ENCODE data around the gene PLG.

DNA sequence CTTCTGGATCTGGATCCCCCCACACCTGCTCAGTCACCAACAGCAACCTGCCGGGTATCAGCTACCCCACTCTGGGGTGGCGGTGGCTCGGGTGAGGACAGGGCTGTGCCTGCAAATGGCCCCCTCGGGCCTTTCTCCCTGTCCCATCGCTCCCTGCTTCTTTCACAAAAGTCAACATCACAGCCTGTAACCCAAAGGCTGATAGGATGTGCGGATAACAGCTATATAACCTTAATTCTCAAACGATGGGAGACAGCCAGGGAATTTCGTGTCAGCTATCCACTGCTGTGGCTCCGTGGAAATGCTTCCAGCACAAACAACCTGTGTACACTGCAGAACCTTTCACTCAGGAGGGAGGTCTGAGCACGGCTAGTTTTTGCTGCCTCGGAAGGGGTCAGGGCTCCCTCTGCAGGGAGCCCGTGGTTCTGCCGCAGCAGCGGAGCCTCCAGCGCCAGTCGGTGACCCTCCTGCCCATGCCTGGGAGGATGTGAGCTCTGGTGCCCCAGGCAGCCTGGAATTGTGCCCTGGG is 59.2 kb upstream of the TAGAP start:
- PRO-cap, result no peak
- RRBS, result no CpG with 5 or more reads among the region's 16 CpGs

GRCh38 chr6:159104839-159105550 is 60.2 kb upstream of the TAGAP start:
- PRO-cap, result no peak
- RRBS, result no CpG with 5 or more reads among the region's 9 CpGs

GRCh38 chr6:159125772-159126419 is 43.3 kb upstream of the FNDC1 start:
- PRO-cap, result no peak
- RRBS, result no CpG with 5 or more reads among the region's 5 CpGs

GRCh38 chr6:159126508-159127022 is 42.6 kb upstream of the FNDC1 start:
- PRO-cap, result no peak
- RRBS, result no CpG with 5 or more reads among the region's 5 CpGs

DNA sequence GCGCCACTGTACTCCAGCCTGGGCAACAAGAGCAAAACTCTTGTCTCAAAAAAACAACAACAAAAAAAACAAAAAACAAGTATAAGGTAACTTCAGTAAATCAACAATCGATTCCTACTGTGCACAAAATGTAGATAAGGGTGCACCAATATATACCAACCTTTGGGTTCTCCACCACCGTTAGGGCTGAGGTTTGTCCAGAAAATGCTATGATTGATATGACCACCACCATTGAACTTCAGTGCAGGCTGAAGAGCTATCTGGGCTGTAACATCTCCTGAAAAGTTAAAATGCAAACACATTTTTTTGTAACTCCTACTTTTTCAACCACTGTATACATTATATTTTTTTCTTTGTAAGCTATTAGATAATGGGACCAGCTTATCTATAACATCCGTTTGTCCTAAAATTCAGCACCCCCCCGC is 5.1 kb downstream of the SOD2 start:
- PRO-cap, result no peak
- RRBS, result no CpG with 5 or more reads among the region's 5 CpGs

DNA sequence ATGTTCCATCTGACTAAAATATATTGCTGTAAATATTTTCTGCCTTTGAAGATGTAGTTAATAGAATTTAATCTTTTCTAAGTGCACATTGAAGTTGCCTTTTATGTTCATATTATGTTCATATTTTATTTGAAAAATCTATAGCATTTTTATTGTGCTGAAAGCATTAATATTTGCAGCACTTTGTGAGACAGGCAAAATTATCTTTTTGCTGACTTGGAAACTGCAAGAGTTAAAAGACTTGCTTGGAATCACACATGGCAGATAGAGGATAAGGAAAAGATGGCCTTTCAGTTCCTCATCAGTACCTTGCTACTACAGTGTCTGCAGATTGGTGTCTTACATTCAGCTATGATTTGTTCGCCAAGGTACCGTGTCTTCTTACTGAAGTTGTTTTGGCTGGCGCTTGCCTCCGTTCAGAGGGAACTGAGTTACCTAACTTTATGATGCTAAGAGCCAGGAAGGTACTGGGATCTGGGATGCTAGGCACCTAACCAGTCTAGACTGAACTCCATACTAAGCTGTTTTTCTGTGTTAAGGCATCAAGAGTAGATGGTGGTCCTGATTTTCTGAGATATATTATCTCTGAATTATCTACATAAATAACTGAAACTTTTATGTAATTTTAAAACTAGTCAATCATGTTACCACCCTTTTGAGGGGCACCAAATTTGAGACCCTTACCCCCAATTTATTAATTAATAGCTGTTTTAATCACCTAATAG is 2.3 kb downstream of the WTAP start:
- PRO-cap, result no peak
- RRBS, result no CpG with 5 or more reads among the region's 4 CpGs

DNA sequence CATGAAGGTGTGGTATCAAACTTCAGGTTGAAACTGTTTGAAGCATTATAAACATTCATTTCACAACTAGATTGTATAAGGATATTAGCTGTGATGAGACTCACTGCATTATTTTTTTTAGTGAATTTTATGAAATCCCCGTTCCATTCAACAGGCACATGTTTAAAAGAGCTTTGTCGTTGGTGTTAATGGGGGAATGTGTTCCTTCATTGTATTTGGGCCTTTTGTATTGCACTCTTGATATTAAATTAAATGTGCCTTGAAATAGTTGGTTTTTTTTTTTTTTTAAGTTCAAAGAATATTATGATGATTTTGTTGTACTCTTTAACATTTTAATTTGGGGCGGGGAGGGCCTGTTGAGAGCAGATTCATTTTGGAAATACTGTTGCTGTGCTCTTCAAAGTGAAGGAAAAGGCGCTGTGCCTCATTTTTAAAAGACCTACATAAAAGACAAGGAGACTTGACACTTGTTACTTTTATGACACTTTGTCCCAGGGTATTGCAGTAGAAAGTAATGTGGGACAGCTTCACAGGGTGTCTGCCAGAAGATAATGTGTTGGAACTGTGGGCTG is 12.6 kb upstream of the ACAT2 start:
- PRO-cap, result no peak
- RRBS, result no CpG with 5 or more reads among the region's 4 CpGs

DNA sequence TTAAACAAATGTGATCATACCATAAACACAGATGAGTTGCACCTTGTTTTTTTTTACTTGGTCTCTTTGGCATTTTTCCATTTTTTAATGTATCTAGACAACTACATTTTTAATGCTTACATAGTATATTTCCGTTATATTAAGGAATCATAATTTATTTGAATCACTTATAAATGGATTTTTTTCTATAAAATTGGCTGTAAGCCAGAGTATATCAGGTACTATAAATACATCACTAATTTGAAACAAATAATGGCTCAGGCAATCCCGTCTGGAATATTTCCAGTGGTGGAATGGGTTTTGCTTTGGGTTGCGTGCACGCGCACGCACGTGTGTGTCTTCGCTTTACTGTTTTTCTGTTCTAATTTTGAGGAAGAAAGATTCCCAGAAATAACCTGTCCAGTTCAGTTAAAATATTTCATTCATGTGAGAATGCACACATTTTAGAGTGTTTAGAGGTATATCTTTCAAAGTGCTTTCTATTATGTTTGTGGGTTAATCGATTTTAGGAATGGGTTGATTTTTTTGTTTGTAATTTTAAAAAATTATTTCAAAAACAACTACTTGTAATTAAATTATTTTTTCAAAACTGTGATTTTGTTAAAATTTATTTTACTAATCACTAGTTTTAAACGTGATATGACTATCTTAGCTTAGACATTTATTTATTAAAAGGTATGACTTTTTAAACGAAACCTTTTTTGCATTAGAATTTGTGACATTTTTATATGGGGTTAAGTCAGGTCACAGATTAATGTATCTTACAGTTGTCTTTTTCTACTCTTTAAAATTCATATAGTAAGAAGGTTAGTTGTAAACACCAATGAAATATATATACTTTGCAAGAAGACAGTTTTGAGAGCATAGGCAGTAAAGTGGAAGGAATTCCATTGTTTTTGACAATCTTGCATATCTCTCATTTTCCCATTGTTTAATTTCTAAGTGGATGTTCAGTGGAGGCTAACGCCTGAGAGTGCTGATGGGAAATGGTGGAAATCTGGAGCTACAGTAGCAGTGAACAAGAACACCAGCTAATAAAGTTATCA is 10.9 kb upstream of the ACAT2 start:
- PRO-cap, result no peak
- RRBS, result no CpG with 5 or more reads among the region's 12 CpGs

GRCh38 chr6:159942770-159943775 is 25.8 kb upstream of the IGF2R start:
- PRO-cap, result no peak
- RRBS, result no CpG with 5 or more reads among the region's 9 CpGs

DNA sequence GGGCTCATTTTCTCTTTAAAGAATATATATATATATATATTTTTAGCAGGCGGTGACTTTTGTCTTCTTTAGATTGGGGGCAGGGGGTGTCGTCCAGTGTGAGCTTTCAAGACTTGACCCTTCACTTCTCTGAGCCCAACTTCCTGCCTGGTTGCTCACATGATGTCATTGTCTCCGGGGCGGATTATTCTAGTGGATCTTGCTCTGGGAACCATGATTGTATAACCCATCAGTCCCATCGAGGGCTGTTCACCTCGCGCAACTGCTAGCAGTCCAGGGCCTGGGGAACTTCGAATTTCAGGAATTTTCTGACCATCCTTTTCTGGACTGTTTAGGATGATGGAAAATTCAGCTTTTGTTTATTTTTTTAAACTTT is 1.0 kb downstream of the IGF2R start:
- PRO-cap, result bidirectional peak, plus-strand start at position 241 of the sequence, minus-strand start at position 131 of the sequence
- RRBS, result no CpG with 5 or more reads among the region's 8 CpGs

GRCh38 chr6:160027086-160027520 is 58.2 kb downstream of the IGF2R start:
- PRO-cap, result no peak
- RRBS, result 97% methylated on average over 4 of the region's 11 CpGs

DNA sequence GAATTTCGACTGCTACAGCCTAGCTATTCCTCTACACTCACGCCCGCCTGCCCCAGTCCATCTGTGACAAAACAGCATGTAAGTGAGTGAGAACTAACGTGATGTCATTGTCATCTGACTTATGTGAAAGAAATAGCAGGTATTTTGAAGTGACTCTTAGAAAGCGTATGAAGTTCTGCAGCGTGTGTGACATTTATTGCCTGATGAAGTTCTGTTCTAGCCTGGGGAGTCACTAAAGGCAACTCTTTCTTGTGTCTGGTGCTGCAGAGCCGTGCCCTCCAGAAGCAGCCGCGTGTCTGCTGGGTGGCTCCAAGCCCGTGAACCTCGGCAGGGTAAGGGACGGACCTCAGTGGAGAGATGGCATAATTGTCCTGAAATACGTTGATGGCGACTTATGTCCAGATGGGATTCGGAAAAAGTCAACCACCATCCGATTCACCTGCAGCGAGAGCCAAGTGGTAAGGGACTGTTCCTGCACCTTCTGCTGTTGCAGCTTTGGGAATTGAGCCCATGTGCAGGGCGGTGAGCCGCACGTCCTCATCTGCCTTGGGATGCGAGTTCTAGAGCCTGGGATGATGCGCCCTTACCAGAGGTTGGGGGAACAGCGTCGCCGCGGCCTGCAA is 51.9 kb upstream of the SLC22A1 start:
- PRO-cap, result no peak
- RRBS, result no CpG with 5 or more reads among the region's 26 CpGs

DNA sequence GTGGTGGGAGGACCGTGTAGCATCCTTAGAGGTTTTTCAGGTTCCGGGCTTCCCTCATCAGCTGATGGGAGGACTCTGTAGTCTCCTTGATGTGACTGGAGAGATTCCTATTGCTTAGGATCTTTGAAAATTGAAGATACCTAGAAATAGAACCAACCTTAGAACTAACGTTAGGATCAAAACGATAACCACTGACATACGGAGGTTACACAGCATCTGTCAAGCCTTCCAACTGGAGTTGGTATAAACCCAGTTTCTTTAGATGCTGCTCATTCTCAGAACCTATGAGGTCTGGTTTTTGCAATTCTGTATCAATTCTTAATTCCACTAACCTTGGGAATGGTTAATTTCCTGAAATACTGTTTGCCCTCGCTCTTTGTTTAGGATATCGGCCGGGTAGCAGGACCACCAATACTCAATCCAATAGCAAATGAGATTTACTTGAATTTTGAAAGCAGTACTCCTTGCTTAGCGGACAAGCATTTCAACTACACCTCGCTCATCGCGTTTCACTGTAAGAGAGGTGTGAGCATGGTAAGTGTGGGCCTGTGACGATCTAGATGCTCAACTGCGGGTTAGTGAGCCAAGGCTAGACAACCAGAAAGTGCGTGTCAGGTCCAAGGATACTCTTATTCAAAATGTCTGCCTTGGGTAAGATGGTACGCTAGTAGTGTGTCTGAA is 46.0 kb upstream of the SLC22A1 start:
- PRO-cap, result no peak
- RRBS, result 95% methylated on average over 2 of the region's 16 CpGs

DNA sequence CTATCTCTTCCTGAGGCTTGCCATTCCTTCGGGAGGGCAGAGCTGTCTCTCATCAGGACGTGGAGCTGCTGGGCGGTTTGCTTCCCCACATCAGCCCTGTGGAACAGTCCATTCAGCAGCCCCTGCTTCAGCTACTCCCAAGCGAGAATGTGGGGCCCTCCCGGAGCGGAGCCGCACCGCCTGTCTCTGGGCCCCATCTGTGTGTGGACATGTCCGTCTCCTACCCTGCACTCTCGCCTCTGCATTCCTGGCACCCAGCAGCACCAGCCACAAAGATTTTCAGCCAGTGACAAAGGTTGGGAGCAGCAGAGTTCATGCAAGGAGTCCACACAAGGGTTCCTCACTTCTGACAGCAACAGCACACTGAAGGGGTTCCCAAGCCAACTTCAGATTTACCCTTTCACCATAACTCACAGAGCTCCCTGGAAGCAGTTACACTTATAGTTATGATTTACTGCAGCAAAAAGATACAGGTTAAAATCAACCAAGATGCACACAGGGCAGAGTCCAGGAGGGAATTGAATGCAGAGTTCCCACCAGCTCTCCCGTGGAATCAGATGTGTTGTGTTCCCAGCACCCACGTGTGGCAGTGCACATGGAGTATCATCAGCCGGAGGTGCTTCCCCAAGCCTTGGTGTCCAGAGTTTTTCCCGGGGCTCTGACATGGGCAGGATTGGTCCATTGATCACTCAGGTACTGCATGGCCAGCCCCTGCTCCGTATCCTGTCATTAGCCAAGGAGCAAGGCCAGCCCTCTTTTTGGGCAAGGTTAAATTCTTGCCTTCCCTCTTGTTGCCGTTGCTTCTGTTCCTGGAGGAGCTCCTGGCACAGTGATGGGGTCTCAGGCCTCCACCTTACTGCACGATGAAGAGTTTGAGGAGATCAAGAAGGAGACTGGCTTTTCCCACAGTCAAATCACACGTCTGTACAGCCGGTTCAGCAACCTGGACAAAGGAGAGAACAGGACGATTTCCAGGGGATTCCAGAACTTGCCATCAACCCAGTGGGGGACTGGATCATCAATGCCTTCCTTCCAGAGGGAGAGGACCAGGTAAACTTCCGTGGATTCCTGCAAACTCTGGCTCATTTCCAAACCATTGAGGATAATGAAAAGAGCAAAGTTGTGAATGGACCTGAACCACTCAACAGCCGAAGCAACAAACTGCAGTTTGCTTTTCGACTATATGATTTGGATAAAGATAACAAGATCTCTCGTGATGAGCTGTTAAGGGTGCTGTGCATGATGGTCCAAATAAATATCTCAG is 28.6 kb upstream of the SLC22A1 start:
- PRO-cap, result no peak
- RRBS, result no CpG with 5 or more reads among the region's 24 CpGs

GRCh38 chr6:160102434-160102746 is 19.2 kb upstream of the SLC22A1 start:
- PRO-cap, result no peak
- RRBS, result no CpG with 5 or more reads among the region's 14 CpGs

DNA sequence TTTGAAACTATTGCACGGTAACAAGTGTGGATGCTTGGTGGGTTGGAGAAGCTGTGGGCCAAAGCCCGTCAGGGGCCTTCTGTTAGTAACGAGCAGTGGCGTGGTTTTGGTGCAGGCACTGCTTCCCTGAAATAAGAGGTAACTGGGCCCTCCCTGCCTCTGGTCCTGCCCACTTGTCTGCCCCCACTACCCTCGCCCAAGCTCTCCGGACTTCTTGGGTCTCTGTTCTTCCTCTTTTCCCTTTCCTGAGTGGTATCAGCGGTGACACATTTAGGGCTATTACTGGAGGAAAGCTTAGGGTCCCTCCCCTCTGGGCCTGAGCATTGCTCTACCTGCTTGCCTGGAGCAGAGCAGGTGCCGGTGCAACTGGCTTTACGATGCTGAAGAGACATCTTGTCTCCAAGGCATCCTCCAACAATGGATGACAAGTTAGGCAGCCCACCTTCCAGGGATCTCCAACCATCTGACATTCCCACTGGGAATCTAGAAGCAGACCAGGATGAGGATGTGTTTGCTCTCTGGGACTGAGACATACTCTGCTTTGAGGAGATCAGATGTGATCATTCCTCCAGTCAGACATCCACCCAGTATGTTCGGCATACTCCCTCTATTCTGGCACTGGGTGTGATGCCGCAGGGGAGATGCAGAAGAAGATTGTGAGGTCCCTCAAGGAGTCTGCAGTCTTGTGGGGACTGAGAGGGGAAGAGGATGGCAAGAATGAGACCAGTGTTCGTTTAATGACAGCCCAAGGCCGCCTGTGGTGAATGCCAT is 1.7 kb downstream of the SLC22A1 start:
- PRO-cap, result no peak
- RRBS, result no CpG with 5 or more reads among the region's 13 CpGs

DNA sequence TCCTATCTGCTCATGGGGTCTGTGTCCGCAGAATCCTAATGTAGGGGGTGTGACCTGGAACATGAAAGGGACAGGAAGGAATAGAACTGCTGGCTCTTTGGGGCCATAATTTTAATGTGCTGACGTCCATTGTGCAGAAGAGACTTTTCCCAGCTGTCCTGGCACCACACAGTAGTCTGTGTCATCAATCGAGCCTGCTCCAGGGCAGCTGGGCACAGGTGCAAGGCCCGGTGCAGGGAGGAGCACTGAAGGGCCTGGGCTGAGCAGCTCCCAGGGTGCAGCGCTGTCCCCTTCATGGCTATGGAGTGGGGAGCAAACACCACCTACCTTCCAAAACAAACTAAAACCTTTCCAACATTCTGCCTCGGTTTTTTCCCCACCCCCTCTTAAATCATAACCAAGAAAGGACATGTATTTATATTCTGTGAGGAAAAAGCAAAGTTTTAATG is 8.2 kb downstream of the SLC22A3 start:
- PRO-cap, result no peak
- RRBS, result no CpG with 5 or more reads among the region's 6 CpGs

DNA sequence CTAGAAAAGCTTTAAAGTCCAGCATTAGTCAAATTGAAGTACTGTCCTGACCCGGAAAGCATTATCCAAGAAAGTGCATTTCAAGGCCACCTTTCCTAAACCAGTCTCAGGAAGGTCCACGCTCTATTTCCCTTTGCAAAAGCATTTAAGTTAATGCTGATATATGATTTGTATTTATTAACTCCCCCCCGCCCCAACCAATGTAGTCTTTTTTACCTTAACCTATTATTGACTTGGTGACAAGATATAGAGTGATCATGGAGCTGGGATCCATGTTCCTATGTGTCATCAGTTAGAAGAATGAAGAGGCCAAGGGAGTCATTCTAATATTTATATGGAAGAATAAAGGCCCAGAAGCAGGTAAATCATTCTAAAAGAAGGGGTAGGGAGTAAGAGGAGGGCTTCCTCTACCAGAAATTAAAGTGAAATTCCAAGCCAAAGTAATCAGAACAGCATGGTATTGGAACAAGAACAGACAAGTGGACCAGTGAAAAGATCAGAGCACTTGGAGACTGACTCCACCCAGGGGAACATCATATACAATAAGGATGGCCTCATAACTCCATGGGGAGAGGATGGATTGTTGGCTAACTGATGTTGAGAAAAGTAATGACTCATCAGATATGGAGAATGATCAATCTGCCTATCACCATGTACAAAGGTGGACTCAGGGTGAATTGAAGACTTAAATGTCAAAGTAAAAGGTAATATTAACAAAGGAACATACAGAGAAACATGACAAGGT is 12.6 kb downstream of the SLC22A3 start:
- PRO-cap, result no peak
- RRBS, result no CpG with 5 or more reads among the region's 3 CpGs

DNA sequence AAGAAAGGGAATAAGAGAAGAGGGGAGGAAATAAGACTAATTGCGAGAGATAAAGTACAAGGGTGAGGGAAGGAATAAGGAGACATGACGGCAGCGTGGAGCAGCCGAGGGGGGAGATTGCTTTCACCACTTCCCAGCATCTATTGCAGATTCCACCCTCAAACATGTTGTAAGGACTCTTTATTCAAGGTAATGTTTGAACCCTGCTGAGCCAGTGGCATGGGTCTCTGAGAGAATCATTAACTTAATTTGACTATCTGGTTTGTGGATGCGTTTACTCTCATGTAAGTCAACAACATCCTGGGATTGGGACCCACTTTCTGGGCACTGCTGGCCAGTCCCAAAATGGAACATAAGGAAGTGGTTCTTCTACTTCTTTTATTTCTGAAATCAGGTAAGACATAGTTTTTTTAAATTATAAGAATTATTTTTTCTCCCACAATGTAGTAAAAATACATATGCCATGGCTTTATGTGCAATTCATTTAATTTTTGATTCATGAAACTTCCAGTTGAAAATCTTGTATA is at the start of gene PLG:
PLG (plus strand) TSS at position 285 of the 527 bp plus-strand sequence.
- PRO-cap, result no peak
- RRBS, result no CpG with 5 or more reads among the region's 5 CpGs

GRCh38 chr6:160739858-160740470 is 37.9 kb downstream of the PLG start:
- PRO-cap, result no peak
- RRBS, result no CpG with 5 or more reads among the region's 7 CpGs

All from Caco-2 (cell line).